Metastatic Pancreatic Carcinoma in the Ovary (tissue), 1 donor: ENCODE measurements around a stretch of chr4.

- PRO-cap, result no peak
Observed at GRCh38 chr4:174681676-174681915, 147.5 kb downstream of the GLRA3 start.

GRCh38 chr4:175811081-175811478, 984 bp downstream of the GPM6A start:
- PRO-cap, result no peak

- PRO-cap, result no peak
Observed at GRCh38 chr4:175811716-175812126, 343 bp downstream of the GPM6A start.

- PRO-cap, result no peak
Observed at GRCh38 chr4:176328620-176329149, 8.9 kb downstream of the SPCS3 start.

- PRO-cap, result no peak
Observed at GRCh38 chr4:176380582-176381295, 61.0 kb downstream of the SPCS3 start.

DNA sequence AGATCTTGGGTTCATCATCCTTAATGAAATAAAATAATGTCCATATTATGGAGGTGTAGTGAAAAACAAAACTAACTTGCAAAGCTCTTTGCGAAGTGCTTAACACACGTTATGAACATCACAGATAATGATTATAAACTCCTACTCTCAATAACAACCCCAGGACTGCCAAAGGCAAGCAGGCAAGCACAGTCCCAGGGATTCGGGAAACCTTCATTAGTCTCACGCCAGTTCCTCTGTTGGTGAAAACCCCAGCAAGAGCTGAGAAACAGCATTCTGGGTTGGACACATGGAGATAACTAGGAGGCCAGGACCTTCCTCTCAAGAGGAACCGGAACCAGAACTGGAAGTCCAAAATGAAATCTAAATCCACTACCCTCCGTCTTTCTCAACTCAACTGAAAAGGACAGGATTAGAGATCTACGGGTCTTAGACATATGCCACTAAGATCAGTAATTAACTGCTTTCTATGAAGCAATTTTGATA, 3.8 kb downstream of the VEGFC start:
- PRO-cap, result no peak

DNA sequence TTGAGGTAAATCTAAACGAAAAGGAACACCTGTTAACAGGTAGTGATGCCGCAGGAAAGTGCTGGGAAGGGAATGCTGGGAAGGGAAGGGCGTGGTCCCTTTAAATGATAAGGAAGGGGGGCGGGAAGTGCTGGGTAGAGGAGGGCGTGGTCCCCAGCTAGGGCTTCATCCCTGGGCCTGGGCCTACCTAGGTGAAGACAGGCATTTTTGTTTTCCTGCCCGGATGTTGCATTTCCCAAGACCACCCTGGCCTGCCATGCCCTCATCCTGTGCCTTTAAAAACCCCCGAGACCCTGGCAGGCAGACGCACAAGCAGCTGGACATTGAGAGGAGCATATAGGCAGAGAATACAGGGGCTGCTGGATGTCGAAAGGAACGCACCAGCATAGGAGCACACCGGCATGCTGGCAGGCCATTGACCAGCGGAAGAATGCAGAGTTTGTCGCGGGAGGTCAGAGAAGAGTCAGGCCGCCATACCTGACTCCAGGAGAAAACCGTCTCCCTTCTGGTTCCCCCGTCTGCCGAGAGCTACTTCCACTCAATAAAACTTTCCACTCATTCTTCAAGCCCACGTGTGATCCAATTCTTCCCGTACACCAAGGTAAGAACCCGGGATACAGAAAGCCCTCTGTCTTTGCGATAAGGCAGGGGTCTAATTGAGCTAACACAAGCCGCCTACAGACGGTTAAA, 2.8 kb upstream of the AGA start:
- PRO-cap, result no peak

DNA sequence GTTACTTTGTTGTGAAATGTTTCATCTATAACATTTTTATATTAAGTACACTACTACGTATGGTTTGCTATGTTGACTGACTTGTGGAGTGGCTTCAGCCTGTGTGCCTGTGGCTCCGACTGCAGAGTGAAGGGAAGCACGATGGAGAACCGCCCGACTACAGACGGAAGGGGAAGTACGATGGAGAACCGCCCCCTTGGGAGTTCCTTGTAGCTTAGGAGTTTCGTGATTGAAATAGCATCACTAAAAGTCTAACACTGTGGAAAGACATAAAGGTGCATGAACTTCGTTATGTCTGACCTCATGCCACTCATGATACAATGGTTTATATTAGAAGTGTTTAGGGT, 595.6 kb upstream of the AGA start:
- PRO-cap, result no peak

GRCh38 chr4:178532074-178532510, 1089.9 kb upstream of the AGA start:
- PRO-cap, result no peak

- PRO-cap, result no peak
Observed at GRCh38 chr4:182144626-182145090, 98.5 kb upstream of the TENM3 start.

GRCh38 chr4:182890742-182891697, 26.2 kb downstream of the DCTD start:
- PRO-cap, result no peak

DNA sequence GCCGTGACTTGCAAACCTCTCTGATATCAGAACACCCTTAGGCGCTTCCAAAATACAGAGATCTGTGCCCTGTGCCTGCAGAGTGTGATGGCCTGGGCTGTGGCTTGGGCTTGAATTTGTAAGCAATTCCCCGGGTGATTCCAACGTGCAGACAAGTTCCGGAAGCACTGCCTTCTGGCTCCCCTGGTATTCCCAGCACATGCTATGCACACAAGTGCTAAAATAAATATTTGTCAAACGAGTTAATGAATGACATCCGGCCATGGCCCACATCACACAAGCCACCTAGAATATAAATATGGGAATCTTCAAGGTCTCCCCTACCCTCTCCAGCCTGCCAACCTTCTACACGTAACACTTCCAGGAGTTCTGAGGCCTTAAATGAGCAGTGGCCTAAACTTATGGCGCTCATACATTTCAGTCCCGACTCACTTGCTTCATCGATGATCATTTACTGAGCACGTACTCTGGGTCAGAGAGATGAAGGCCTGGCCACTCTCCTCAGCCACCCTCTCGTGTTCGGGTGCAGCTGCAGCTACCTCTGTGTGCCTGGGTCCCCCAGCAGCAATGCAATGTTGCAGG, 21.3 kb downstream of the DCTD start:
- PRO-cap, result no peak

DNA sequence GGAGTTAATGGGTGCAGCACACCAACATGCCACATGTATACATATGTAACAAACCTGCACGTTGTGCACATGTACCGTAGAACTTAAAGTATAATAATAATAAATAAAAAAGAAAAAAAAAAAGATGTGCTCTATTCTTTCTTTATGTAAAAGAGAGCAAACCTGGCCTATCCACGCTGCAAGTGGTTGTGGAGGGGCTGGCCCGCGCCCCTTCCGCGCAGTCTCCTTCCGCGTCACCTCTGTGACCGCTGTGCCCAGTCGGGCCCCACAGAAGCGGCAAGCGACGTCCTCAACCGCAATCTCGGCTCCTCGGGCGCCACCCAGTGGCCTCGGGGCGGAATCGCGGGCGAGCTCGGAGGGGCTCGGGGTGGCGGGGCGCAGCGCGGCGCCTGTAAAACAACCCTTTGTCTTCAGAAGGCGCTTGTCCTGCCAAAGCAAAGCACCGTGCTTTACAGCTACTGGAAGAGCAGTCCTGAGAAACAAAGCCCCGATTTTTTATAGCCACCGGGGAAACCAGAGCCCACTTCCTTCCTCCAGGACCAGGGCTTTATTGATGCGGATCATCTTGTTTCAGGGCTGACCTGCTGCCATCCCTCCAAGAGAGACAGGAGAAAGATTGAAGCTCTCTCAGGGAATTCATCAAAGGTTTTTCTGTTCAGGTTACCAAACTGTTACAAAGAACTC, 37.4 kb upstream of the CDKN2AIP start:
- PRO-cap, result unidirectional peak, plus-strand start at position 337 of the sequence; unidirectional peak, plus-strand start at position 349 of the sequence; unidirectional peak, plus-strand start at position 413 of the sequence

- PRO-cap, result bidirectional peak, plus-strand start at chr4:183444636, minus-strand start at chr4:183444409
Observed at GRCh38 chr4:183444245-183444473, 277 bp upstream of the CDKN2AIP start.

DNA sequence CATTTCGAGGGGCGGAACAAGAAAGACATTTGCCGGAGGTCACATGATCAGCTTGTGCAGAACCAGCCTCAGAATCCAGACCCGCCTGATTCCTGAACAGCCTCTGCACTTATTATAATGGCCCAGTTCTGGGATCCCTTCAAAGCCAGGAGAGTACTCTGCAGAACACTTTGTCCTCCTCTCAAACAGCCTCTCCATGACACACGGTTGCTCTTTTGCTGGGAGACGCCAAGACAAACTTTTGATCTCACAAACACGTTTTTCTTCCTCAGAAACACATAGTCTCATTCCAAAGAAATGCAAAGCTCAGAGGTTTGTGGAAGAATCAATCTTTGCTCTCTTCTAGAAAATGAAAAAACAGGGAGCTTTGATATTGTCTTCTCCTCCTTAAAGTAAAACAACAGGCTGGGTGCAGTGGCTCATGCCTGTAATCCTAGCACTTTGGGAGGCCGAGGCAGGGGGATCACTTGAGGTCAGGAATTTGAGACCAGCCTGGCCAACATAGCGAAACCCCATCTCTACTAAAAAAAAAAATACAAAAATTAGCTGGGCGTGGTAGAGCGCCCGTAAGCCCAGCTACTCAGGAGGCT, 48.2 kb downstream of the RWDD4 start:
- PRO-cap, result unidirectional peak, plus-strand start at position 78 of the sequence; unidirectional peak, plus-strand start at position 142 of the sequence

DNA sequence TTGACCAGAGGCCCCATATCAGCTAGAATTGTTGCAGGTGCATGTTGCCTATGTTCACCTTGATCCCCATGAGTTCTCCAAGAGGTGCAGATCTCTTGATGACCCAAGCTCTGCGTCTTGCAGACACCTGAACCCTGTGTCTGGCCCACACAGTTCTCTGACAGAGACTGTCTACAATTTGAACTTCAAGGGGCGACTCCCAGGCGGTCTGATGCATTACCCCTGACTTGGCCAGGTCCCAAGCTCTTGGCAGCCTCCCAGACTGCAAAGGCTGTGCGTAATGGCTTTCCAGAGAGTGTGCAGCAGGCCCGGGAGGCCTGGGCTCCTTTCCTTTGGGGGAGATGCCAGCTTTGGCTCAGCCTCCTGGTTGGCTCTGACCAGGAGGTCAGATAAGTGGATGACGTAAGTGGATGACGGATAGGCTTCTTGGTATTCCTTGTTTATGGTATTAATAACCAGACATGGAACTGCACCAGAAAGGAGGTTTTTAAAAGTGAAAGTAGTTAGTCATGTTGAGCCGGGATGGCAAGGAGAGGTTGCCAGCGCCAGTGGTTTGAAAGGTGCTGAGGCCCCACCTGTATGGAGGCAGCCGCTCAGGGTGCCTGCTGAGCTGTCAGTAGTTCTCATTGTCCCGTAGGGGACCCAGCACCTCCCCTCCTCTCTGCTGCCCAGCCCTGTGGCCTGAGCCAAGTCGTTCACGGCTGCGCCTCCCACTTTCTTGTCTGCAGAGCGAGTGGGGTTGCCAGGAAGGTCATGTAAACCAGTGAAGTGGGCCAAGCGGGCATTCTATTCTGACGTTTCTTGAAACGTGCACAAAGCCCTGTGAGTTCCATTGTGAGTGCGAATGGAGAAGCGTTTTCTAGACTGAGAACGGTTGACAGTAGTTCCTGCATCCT, 28.8 kb upstream of the STOX2 start:
- PRO-cap, result no peak

GRCh38 chr4:184246017-184246537, 28.4 kb upstream of the ENPP6 start:
- PRO-cap, result no peak

- PRO-cap, result no peak
Observed at GRCh38 chr4:184366758-184367437, 107.5 kb downstream of the IRF2 start.

DNA sequence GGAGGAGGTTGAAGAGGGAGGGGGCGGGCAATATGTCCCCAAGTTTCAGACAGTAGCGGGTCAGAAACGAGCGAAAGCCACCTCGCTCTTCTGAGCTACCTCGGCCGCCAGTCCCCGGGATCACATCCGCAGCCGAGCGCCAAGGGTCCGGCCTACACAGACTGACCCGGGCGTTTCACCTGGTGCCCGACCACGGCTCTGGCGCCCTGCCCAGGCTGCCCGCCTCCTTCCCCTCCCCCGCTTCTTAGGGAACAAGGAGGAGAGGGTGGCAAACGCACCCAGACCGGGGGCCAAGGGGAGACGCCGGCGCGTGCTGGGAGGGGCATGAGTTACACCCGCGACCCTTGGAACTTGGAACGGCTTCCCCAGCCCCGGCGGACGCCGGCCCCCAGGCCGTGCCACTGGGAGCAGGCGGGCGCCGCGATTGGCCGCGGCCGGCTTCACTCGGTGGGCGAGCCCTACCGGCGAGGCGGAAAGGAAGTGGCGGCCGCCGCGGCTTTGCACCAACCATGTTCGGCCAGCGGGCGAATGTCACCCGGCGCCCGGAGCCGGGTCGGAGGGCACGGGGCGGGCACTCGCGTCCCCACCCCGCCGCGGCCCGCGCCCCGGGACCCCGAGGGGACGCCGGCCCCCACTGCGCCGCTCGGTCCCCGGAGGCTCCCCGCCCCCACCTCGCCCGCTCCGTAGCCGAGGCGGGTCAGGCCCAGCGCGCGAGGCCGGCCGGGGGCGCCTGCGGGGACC, 1.5 kb downstream of the IRF2 start:
- PRO-cap, result unidirectional peak, plus-strand start at position 52 of the sequence; bidirectional peak, plus-strand start at position 281 of the sequence, minus-strand start at position 353 of the sequence; bidirectional peak, plus-strand start at position 544 of the sequence, minus-strand start at position 403 of the sequence

DNA sequence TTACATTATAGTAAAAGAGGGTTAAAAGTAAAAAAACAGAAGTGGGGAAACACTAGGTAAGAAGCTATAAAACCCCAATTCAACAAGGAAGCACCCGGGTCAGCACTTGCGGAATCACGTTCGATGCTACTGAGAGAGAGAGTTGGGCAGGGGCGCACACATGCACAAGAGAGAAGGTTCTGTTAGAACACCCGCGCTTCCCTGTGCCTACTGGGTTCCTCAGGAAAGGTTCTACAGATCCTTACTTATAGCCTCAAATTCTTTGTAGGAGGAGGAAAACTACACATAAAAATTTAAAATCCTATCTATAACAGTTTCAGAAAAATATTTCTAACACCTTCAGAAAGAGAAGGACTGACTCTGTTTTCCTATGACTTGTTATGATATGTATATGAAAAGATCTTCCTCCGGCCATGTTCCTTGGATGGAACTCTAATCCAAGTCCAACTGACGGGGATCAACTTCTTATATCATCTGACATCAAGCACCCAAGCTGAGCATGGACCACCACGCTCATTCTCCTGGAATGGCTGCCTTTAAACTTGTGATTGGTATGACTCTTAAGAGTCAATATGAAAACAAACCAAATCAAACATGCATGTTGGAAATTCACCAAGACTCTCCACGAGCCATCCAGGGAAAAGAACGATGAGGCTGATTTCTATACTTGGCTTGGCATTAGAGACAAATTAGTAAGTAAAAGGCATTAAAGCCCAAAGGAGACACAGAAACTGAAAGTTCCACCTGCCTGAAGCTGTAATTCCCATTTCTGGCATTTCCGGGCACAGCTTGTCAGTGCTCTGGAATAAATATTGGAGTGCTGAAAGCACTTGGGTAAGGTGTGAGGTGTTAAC, 41.8 kb upstream of the CENPU start:
- PRO-cap, result no peak